ENCODE data around the genes CD163L1, NANOG, FOXJ2 and CLEC4E.

DNA sequence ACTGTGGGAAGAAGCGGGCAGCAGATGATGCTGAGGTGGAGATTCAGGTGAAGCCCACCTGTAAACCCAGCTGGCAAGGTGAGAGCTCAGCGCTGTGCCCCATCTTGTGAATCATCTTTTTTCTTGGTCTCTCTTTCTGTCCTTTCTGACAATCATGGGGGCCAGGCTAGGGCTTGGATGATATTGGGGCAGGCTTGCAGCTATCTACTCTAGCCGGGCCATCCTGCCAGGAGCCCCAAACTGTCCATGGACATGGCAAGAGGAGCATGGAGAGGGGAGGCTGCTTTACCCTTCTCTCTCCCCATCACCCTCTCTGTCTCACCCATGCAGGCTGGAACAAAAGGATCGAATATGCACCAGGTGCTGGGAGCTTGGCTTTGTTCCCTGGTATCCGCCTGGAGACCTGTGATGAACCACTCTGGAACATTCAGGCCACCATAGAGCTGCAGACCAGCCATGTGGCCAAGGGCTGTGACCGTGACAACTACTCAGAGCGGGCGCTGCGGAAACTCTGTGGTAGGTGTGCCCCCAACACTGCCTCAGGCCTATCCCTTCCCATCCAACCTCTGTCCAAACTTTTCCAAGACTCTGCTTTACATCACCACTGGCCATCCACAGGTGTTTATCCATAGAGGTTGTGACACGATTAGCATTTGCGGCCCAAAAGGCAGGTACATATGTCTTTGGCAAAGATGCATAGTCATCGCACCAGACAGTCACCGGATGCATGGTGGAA lies 5.9 kb downstream of the CLSTN3 start:
- PRO-cap = no peak

DNA sequence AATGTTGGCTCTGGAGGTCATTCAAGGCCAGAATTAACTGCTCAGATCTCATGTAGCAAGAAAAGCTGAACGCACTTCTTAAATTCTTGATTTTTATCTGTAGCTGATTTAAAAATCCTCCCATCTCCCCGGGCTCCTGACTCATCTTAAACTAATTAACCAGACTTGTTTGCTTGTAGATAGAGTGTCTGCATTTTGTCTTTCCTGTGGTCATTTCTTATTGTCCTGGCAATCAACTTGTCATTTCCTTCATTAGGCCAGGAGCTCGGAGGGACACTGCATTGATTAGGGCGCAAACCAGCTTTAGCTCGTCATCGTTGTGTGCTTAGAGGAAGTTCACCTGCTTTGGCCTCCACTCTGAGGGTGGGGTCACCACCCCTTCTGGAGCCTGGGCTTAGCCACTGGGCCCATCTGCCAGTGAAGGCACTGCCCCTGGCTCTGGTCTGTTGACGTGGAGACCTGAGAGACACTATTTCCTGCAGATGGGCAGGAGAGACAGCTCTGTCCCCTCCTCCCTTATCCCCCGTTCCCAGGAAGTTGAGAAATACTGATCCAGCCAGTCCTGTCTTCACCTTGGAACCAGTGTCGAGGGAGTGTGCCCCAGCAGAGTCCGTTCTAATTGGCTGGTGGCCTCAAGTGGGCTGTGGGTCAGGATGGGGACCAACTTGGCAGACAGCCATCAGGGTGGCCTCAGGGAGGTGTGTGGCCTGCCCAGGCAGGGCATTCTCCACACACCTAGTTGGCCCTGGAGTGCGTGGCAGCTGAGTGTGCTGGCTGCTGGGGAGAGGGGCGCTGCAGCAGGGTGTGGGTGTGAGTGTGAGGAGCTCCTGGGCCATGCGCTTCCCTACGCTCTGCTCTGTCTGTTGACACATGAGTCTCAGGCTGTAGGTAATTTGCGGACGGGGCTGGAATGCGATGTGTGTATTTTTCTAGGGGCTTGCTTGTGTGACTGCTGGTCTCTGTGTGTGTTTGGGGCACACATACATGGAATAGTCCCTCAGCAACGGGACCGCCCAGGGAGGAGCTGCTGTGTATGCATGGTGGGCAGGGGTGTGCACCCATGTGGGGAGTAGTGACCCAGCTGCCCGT lies 25.3 kb downstream of the CLSTN3 start:
- PRO-cap = no peak

- PRO-cap = no peak
Measured at GRCh38 chr12:7443841-7444517, at the start of gene CD163L1. TSS of gene CD163L1 (minus strand) at chr12:7444153.

GRCh38 chr12:7501047-7501632 lies 2.4 kb downstream of the CD163 start:
- PRO-cap = no peak

DNA sequence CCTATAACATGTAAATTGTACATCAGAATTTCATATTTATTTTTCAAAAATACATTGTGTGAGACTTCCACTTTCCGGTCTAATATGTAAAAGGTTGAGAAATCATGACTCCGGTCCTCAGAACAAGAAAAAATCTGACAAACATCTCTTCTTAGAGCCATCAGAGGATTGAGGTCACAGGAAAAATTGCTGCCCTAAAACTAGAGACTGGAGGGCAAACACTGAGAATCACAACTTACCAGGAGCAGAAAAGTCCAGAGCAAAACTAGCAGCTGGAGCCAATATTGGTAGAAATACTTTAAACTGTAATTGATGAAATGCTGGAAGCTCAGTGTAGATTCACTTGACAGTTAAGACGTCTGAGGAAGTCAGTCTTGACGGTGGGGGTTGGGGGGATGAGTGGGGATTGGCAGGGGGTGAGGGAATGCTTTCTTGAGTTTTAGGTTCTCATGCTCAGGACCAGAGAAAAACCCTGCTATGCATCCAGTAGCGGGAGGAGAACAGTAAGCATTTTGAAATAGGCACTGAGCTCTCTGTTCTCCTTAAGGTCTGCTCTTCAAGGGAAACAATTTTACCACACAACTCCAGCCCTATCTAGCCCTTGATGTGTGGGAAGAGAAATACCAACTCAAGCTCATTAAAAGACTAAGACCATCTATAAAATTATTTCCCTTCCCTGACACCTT lies 71.5 kb upstream of the CD163 start:
- PRO-cap = no peak

DNA sequence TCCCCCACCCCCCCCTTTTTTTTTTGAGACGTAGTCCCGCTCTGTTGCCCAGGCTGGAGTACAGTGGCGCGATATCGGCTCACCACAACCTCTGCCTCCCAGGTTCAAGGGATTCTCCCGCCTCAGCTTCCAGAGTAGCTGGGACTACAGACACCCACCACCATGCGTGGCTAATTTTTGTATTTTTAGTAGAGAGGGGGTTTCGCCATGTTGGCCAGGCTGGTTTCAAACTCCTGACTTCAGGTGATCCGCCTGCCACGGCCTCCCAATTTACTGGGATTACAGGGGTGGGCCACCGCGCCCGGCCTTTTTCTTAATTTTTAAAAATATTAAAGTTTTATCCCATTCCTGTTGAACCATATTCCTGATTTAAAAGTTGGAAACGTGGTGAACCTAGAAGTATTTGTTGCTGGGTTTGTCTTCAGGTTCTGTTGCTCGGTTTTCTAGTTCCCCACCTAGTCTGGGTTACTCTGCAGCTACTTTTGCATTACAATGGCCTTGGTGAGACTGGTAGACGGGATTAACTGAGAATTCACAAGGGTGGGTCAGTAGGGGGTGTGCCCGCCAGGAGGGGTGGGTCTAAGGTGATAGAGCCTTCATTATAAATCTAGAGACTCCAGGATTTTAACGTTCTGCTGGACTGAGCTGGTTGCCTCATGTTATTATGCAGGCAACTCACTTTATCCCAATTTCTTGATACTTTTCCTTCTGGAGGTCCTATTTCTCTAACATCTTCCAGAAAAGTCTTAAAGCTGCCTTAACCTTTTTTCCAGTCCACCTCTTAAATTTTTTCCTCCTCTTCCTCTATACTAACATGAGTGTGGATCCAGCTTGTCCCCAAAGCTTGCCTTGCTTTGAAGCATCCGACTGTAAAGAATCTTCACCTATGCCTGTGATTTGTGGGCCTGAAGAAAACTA lies at the start of gene NANOG:
Gene NANOG (plus strand): TSS at position 602 of the 918 bp plus-strand sequence.
- PRO-cap = no peak

- PRO-cap = no peak
Measured at GRCh38 chr12:7926361-7926913, 9.6 kb downstream of the SLC2A3 start.

DNA sequence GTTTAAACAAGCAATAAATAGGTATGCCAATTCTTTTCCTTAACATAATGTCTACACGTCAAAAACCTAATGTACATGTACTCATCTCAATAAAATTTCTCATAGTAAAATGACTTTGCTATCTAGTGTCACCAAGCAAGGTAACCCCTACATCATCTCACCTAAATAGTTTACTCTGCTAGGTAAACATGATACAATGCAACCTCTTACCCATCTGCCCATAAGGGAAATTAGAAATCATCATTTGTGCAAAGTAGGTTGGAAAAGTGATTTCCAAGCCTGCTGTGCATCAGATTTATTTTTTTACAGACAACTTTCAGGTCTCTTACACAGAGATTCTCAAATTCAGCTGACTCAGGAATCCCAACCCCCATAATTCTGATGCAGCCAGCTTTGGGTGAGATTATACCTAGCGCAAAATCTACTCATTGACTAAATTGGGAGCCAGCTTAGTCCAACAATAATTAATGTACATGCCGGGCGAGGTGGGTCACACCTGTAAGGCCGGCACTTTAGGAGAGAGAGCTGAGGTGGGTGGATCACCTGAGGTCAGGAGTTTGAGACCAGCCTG lies 8.6 kb downstream of the SLC2A3 start:
- PRO-cap = no peak

DNA sequence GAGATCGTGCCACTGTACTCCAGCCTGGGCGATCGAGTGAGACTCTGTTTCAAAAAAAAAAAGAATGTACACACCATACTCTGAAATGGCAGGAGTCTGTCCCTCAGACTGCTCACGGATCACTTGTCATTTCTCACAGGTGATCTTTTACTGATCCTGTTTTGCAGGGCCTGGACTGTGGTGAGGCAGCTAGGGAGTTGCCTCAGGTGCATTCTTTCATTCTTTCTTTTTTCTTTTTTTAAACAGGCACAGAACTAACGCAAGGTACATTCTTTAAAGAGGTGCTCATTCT lies 7.7 kb downstream of the SLC2A3 start:
- PRO-cap = no peak

GRCh38 chr12:7934755-7935373 lies 1.1 kb downstream of the SLC2A3 start:
- PRO-cap = no peak

DNA sequence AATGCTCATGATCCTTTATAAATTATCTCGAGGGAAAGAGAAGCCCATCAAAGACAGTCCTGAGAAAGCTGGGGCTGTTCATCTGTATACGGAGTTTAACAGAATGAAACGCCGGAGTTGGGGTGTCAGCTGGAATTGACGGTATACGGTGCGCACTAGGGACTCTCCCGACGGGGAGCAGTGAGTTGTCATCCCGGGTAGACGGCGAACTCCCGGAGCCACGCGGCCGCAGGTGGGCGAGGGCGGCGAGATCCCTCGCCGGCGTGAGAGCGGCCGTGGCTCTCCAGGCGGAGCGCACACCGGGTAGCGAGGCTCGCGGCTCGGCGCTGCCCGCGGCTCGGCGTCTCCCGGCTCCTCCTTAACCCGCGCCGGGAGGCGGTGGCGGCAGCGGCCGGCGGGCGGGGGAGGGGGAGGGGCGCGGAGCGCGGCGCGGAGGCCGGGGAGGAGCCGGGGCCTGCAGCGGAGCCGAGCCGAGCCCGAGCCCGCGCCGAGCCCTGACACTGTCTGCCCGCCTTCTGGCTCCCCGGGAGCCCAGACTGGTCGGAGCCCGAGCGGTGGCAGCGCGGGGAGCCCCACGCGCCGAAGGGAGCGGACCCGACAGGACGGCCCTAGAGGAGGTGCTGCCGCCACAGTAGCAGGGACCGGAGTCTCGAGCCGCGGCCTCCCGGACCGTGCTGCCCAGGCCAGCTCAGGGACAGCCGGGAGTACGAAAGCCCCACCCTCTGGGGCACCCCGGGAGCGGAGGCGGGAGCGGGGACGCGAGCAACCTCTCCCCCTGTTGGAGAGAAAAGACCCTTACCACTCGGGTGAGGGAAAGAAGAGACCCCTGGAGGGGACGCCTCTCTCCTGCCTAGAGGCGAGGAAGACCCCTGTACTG lies at the start of gene FOXJ2:
Gene FOXJ2 (plus strand): TSS at position 457 of the 877 bp plus-strand sequence.
- PRO-cap = bidirectional peak, plus-strand start at position 499 of the sequence, minus-strand start at position 327 of the sequence; bidirectional peak, plus-strand start at position 792 of the sequence, minus-strand start at position 677 of the sequence

GRCh38 chr12:8052577-8053092 lies 13.5 kb downstream of the C3AR1 start:
- PRO-cap = no peak

DNA sequence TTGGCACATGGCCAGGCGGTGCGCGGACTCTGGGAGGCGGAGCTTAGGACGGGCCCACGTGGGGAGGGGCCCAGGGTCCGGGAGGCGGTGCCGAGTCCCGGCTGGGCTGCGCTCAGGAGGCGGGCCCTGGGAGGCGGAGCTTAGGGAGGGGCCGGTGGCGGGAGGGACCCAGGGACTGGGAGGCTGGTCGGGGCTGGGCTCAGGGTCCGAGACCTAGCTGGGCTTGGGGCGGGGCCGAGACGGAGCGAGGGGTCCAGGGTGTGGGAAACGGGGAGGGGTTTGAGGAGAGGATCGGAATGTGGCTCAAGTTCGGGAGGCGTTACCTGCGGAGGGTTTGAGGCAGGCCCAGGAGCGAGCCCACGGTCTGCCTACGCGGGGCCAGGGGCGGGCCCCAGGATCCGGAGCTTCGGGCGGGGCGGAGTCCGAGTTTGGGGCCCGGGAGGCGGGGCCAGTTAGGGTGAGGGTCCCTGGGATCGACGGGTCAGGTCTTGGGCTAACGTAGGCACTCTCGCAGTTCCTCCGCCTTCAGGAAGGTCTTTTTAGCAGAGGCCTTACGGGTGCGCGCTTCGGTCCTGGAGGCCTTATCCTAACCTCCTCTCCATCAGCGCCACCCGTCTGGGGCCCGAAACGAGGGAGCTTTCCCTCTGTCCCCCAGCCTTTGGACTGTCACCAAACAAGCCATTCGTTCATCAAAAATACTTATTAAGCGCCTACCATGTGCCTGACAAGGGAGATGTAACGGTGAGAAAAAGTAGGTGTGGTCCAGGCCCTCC lies 16.3 kb upstream of the FAM90A1 start:
- PRO-cap = unidirectional peak, plus-strand start at position 170 of the sequence; unidirectional peak, plus-strand start at position 455 of the sequence

- PRO-cap = no peak
Measured at GRCh38 chr12:8540703-8541383, at the start of gene CLEC4E. TSS of gene CLEC4E (minus strand) at chr12:8540905.

DNA sequence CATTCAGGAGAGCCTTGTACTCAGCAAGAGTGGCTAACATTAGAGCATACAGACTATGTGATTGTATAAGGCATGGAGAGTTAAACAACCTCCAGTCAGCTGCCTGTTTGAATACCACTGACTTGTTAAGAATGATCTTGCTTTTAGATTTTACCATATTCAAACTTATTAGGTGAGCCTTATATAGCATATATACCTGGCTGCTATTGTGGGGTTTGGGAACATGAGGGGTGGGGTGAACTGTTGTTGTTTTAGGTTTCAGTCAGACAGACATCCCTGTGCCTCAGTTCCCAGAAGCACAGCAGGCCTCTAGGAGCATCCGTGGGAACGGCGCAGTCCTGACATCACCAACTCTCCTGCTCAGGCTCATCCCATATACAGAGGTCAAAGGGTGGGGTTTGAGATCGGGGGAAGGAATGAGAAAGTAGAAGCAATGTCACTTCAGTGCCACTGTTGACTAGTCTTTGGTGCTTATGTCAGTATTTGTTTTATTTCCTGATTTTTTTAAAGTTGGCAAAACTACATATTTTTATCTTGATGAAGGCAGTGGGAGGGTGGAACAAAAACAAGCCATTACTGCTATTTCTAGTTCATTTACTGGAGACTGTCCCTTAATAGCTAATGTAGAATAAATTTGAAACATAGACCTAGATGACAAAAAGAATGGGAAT lies 43.2 kb upstream of the A2ML1 start:
- PRO-cap = no peak

- PRO-cap = no peak
Measured at GRCh38 chr12:8780106-8780471, 42.3 kb upstream of the A2ML1 start.

GRCh38 chr12:8822981-8823870 lies 805 bp downstream of the A2ML1 start:
- PRO-cap = no peak

DNA sequence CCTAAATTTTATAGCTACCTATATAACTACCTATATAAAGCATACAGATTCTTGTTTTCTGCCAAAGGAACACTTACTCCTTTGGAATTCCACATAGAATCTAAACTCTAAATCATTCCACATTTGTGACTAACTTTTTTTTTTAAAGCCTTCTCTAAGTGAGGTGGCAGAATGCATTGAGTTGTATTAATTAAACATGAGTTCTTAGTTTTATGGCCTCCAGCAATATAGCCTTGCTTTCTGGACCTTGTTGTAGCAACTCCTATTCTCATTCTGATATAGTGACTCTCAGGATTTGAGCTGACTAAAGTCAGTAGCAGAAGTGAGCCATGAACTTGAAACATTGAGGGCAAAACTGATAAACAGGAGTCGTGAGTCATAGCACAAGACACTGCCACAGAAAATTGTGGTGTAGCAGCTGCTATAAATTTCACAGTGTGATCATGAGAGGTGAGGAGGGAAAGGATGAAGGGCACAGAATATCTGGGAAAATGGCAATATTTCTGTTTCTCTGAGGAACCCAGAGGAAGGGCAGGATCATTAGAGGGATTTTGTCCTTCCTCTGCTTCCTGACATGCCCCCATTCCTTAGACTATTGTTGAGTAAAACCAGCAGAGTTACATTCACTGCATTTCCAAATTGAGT lies 7.3 kb downstream of the KLRG1 start:
- PRO-cap = no peak

- PRO-cap = no peak
Measured at GRCh38 chr12:9065357-9065504, 50.5 kb downstream of the A2M start.

- PRO-cap = no peak
Measured at GRCh38 chr12:9065784-9065896, 50.1 kb downstream of the A2M start.